Thoracic aorta endothelial cell (primary cell): Measurements from ENCODE around the genes MLIP and BEND6.

GRCh38 chr6:53829580-53830100 lies 34.8 kb downstream of the LRRC1 start:
- CAGE, long polyA plus RNA = no peak

- CAGE, long polyA plus RNA = no peak
Measured at GRCh38 chr6:53856008-53856819, 61.4 kb downstream of the LRRC1 start.

- CAGE, long polyA plus RNA = no peak
Measured at GRCh38 chr6:54019856-54020213, 91.4 kb upstream of the MLIP start.

DNA sequence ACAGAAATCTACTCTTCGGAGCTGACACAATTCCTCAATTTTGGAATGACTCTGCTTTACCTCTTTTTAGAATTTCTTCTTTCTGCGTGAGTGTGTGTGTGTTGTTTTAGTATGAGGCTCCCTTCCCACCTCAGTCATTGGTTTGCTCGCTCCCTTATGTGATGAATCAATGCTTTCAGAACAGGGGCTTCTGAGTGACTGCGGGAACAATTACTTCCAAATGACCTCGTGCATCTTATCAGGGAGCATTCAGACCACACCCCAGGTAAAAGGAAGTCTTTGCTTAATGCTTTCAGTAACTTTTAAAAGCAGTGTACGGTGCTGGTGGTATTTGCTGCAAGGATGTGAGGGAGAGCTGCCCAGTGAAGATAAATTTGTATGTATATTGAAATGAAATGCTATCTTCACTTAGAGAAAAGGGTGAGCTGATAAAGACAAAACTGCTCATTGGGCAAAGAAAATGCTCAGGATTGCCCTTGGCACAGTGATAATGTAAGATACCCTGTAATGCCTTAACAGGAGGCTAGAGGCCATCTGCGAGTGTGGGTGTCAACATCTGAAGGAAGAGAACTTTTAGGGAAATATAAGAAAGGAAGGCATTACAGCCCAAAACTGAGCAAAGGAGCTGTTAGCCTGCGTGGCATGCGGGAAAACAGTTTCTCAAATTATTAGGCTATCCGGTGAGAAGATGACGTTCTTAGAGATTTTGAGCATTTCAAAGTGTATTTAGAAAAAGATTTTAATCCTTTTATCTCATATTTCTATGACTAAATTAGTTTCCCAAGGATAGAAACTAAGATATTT lies at the start of gene MLIP:
Gene MLIP, plus strand, starts transcription at position 133 of the 804 bp plus-strand sequence.
- CAGE, long polyA plus RNA = no peak

- CAGE, long polyA plus RNA = no peak
Measured at GRCh38 chr6:55277354-55277817, 49.9 kb upstream of the GFRAL start.

DNA sequence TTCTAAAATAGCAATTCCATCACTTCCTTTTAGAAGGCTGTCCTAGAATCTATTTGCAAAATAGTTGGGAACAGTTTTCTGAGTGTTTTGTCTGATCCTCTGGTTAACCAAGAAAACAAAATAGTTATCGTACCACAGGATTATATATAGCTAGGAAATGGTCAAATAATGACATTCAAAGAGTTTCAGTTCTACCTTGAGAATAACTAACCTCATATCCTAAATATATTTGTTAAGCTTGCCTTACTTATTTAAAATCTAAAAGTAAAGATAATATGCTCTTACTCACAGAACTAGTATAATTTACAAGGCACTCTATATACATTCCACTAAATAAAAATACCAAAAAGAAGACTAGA lies 173.9 kb downstream of the COL21A1 start:
- CAGE, long polyA plus RNA = no peak

GRCh38 chr6:56528347-56528745 lies 281.0 kb upstream of the COL21A1 start:
- CAGE, long polyA plus RNA = no peak

GRCh38 chr6:56538522-56538727 lies 291.0 kb upstream of the COL21A1 start:
- CAGE, long polyA plus RNA = no peak

- CAGE, long polyA plus RNA = no peak
Measured at GRCh38 chr6:56542281-56543133, 295.1 kb upstream of the COL21A1 start.

DNA sequence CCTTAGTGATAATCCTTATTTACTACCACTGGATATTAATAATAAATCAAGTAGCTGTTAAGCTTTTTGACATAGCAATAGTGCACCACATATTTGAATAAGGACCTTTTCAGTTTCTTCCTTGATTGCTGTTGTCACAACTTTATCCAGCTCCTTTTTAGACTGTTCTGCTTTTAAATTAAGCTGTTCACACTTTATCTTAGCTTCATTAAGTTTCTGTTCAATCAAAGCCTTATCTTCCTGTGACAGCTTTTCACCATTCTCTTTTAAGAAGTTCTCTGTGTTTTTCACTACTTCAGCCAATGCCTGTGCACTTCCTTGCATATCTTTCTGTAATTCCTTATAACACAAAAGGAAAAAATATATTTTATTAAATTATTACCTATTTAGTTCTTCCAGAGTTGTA lies 351.0 kb upstream of the COL21A1 start:
- CAGE, long polyA plus RNA = no peak

DNA sequence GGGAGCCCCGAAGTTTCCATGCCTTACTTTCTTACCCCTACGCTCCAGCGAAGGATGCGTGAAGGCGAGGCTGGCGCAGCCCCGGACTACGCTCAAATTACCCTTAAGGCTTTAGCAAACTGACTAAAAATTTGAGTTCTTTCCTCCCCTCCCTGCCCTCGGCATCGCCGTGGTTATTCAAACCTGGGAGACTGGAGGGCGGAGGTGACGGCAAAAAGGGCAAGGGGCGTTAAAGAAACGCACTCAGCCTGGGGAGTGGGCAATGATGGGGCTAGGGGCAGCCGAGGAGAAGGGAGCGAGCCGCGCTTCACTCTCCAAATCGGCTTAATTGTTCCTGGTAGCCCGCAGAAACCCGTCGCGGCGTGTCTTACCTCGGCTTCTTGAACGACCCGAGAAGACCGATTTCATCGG lies 589 bp downstream of the DST start:
- CAGE, long polyA plus RNA = no peak

DNA sequence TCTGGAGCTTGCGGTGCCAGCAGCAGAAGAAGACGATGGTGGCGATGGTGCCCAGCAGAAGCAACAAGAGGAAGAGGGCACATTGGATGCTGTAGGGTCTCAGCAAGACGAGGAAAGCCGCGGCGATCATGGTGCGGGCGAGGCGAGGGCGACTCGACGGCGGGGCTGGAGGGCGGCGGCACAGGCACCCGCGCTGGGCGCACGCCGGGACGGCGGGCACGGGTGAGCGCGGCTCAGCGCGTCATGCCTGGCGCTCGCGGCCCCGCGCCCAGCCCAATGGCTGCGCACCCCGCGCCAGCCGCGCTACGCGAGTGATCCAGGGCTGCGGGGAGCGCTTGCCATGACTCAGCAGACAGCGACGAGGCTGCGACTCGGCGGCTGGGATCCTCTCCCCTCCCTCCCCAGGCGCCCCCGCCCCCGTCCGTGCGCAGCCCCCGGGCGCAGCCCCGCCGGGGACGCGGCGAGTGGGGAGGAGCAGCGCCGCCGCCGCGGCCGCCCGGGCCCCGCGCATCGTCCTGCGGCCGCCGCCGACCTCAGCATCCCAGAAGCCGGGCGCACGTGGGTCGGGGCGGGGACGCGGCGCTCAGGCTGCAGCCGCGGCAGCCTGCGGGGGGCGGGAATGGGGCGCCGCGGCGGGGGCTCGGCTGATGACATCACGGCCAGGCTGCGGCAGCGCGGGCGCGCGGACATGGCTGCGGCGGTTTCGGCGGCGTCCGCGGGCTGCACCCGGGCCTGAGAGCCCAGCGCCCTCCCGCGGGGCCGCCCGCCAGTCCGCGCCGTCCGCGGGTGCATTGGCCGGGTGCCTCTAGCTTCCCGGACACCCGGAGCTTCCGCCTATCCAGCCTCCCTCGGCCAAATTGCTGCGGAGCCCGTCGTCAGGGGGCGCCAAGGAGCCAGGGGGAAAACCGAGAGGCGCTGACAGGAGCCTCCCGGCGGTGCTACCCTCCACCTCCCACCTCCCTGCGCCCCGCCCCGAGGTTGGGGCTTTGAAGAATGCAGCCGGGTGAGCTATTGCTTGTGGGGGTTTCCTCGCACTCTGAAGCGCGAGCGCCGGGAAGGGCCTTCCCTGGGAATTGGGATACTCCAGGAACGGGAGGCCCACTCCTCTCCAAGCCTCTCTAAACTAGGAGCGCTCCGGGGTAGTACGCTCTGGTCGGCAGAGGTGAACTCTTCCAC lies at the start of gene BEND6:
Gene BEND6, plus strand, starts transcription at position 650 of the 1,176 bp plus-strand sequence.
- CAGE, long polyA plus RNA = no peak

DNA sequence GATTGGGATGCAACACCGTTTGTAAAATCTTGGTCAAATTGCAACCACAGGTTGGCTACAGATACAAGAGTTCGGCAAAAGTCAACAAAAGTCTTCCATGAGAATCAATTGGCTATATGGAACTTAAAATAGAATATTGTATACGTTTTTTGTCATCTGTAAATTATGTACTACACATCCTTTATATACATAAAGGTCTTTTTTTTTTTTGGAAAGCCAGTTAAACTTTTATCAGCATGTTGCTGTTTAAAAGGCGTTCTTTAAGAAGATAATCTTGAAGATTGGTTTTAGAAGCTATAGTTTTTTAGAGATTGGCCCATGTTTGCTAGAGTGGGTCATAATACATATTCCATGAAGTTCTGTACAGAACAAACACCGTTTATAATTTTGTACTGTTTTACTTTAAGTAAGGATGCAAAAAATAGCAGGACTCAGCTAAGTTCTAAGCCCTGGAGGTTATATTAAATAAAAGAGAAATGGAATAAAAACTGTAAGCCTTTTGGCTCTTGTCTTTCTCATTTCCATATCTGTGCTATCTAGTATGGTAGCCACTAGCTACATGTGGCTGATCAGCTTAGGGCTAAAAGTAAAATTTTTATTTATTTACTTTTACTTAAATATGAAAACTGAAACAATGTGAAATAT lies 8.4 kb downstream of the KIAA1586 start:
- CAGE, long polyA plus RNA = no peak

DNA sequence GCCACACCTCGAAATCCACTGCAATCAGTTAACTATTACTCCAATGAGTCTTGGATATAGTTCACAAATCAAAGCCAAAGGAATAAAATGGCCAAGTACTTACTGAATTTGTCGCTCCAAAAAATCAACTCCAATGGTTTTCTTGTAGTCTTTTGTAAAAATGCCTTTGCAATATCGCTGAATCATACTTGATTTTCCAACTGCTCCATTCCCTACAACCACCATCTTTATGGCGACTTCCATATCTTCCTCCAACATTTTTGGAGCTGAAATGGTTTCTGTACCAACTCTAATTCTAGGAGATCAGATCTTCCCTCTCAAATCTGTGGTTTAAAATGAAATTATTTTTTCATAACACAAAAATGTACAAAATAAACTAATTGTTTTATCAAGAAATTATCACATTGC lies 12.0 kb downstream of the RAB23 start:
- CAGE, long polyA plus RNA = no peak

DNA sequence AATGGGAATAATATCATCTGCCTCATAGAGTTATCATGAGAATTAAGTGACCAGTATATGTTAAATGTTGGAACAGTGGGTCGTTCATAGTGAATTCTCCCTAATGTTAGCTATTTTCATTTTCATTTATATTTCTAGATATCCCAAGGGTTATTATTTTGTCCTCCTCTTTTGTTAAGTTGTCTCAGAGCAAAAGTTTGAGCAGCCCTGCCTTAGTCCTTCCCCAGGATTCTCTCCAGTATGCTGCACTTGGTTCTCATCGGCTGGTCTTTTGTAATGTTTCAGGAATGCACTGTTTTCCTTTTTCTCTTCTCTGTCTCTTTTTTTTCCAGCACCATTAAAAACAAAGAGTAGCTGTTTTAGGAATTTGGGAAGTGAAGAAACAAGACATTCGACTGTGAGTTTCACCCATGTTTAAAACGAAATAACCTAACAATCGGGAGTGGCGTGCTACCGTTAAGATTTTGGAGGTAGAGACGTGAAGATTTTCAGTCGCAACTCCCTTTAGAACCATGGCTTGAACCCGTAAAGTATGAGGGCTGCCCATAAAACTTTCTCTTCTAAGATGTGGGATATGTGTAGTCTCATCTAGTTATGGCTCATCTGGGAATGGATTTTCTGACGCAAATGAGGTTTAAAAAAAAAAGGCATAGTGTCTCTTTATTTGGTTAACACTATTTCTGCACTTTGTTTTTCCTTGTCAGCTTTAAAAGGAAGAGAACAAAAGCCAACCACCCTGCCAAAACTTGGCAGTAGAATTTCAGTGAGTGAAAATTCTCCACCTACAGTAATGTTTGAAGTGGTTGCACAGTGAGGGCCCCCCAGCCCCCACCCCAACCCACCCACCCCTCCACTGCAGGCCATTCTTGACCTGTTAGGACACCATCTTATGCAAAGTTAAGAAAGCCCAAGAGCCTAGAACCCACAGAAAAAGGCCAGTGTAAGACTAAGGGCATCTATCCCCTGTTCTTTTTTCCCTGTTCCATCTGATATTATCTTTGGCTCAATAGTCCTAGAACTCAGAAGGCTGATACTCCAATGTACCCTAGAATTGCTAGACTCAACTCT lies 36.0 kb upstream of the RAB23 start:
- CAGE, long polyA plus RNA = no peak

- CAGE, long polyA plus RNA = no peak
Measured at GRCh38 chr6:57288132-57288742, 29.2 kb upstream of the PRIM2 start.

- CAGE, long polyA plus RNA = no peak
Measured at GRCh38 chr6:61156519-61156882, 1129.5 kb downstream of the KHDRBS2 start.

- CAGE, long polyA plus RNA = no peak
Measured at GRCh38 chr6:61869326-61869821, 416.7 kb downstream of the KHDRBS2 start.

GRCh38 chr6:63465796-63466218 lies 106.5 kb upstream of the PTP4A1 start:
- CAGE, long polyA plus RNA = no peak

GRCh38 chr6:63663236-63664021 lies 27.8 kb downstream of the PHF3 start:
- CAGE, long polyA plus RNA = no peak